Keratinocyte (primary cell): ENCODE data around the gene SFR1.

CAGE:
- cytosol, long polyA minus RNA, result no peak
- cytosol, long polyA plus RNA, result no peak
- long polyA plus RNA, result no peak
- nucleus, long polyA minus RNA, result no peak
- nucleus, long polyA plus RNA, result no peak
These were observed 115.9 kb downstream of the SH3PXD2A start for GRCh38 chr10:103739307-103740080.

GRCh38 chr10:103794132-103794894, 61.1 kb downstream of the SH3PXD2A start:
CAGE:
- cytosol, long polyA minus RNA, result no peak
- cytosol, long polyA plus RNA, result no peak
- long polyA plus RNA, result no peak
- nucleus, long polyA minus RNA, result no peak
- nucleus, long polyA plus RNA, result no peak

GRCh38 chr10:103856052-103856889, 895 bp upstream of the SH3PXD2A start:
CAGE:
- cytosol, long polyA minus RNA, result no peak
- cytosol, long polyA plus RNA, result no peak
- long polyA plus RNA, result no peak
- nucleus, long polyA minus RNA, result no peak
- nucleus, long polyA plus RNA, result no peak

DNA sequence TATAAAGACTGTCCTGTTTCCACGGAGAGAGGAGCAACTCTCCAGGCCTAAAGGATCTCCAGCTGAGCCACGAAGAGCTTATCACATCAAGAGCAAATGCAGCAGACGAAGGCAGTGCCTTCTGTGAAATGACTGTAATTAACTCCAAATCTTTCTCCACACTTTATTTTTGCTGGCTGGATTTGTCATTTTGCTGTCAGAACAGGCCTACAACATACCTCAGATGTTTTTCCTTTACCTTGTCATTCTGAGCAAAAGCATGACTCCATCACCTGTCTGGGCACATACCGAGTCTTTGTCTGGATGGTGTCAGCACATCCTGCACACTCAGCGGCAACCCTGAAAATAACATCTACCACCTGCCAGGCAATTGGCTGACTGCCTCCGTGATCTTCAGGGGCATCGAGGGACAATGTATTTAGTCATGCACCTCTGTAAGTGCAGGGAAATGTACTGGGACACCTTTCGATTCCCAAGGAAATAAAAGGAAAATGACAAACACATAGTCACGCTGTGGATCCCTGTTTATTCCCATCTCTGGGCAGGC, 26.3 kb upstream of the SH3PXD2A start:
CAGE:
- cytosol, long polyA minus RNA, result no peak
- cytosol, long polyA plus RNA, result no peak
- long polyA plus RNA, result no peak
- nucleus, long polyA minus RNA, result no peak
- nucleus, long polyA plus RNA, result no peak

CAGE:
- cytosol, long polyA minus RNA, result no peak
- cytosol, long polyA plus RNA, result no peak
- long polyA plus RNA, result no peak
- nucleus, long polyA minus RNA, result no peak
- nucleus, long polyA plus RNA, result no peak
These were observed 16.7 kb downstream of the STN1 start for GRCh38 chr10:103901355-103901698.

CAGE:
- cytosol, long polyA minus RNA, result no peak
- cytosol, long polyA plus RNA, result no peak
- long polyA plus RNA, result no peak
- nucleus, long polyA minus RNA, result no peak
- nucleus, long polyA plus RNA, result no peak
These were observed 9.1 kb downstream of the STN1 start for GRCh38 chr10:103908807-103909401.

DNA sequence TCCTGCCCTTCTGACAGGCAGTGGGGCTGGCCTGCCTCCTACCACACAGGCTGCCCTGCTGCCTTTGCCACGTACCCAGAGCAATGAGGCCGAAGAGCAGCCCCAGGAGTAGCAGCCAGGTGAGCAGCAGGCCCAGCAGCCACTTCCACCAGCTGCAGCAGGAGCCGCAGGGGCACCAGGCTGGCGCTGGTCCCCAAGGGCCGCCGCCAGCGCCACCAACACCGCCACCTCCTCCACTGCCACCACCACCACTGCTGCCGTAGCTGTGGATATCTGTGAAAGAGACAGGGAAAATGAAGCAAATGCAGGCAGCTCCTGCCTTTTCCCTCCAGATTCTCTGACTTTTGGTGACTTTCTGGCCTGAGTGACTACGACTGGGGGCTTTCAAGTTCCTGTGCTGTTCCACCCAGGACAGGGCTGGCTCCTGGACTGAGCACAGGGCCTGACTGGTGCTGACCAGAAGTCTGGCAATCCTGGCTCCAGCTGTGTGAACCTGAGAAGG, 28.7 kb downstream of the COL17A1 start:
CAGE:
- cytosol, long polyA minus RNA, result no peak
- cytosol, long polyA plus RNA, result no peak
- long polyA plus RNA, result no peak
- nucleus, long polyA minus RNA, result no peak
- nucleus, long polyA plus RNA, result no peak

GRCh38 chr10:104064269-104064701, 21.4 kb downstream of the COL17A1 start:
CAGE:
- cytosol, long polyA minus RNA, result no peak
- cytosol, long polyA plus RNA, result no peak
- long polyA plus RNA, result no peak
- nucleus, long polyA minus RNA, result start-site peak on the plus strand at chr10:104064446-104064483, 165 reads
- nucleus, long polyA plus RNA, result no peak

GRCh38 chr10:104121788-104122198, at the start of gene SFR1:
SFR1 (plus strand) TSS chr10:104122171.
CAGE:
- cytosol, long polyA minus RNA, result no peak
- cytosol, long polyA plus RNA, result no peak
- long polyA plus RNA, result start-site peak on the plus strand at chr10:104122093-104122177, 56 and 144 reads in 2 replicates
- nucleus, long polyA minus RNA, result no peak
- nucleus, long polyA plus RNA, result start-site peak on the plus strand at chr10:104122115-104122209, 31 and 47 reads in 2 replicates

DNA sequence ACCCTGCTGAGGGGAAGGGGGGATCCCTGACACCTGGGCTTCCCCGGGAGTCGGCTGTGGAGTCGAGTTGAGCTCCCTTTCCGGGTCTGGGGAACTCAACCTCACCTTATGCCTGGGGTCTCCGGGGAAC, 93 bp downstream of the SFR1 start:
CAGE:
- cytosol, long polyA minus RNA, result no peak
- cytosol, long polyA plus RNA, result no peak
- long polyA plus RNA, result no peak
- nucleus, long polyA minus RNA, result start-site peak on the plus strand centred at position 61 of the sequence, 196 bp wide, 5 reads
- nucleus, long polyA plus RNA, result no peak

DNA sequence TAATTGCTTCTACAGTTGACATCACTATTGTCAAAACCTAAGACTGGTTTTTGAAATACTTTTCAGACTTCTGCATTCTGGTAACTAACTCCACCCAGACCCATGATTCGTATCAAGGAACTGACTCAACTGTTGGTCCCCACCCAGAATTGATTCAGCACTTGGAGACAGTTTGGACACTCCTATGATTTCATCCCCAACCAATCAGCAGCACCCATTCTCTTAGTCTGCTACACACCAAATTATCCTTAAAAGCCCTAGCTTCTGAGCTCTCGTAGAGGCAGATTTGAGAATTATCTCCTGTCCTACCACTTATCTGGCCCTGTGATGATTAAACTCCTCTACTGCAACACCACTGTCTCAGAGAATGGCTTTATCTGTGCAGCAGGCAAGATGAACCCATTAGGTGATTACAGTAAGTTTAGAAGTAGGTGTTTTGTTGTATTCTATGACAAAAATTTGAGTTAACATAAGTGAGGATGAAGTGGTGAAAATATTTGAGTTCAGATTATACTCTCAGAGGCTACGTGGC, 7.7 kb upstream of the GSTO1 start:
CAGE:
- cytosol, long polyA minus RNA, result no peak
- cytosol, long polyA plus RNA, result no peak
- long polyA plus RNA, result no peak
- nucleus, long polyA minus RNA, result no peak
- nucleus, long polyA plus RNA, result no peak

CAGE:
- cytosol, long polyA minus RNA, result no peak
- cytosol, long polyA plus RNA, result no peak
- long polyA plus RNA, result no peak
- nucleus, long polyA minus RNA, result no peak
- nucleus, long polyA plus RNA, result no peak
These were observed 13.1 kb downstream of the ITPRIP start for GRCh38 chr10:104324951-104325829.

CAGE:
- cytosol, long polyA minus RNA, result no peak
- cytosol, long polyA plus RNA, result no peak
- long polyA plus RNA, result no peak
- nucleus, long polyA minus RNA, result no peak
- nucleus, long polyA plus RNA, result no peak
These were observed 5.0 kb downstream of the ITPRIP start for GRCh38 chr10:104333091-104333792.

DNA sequence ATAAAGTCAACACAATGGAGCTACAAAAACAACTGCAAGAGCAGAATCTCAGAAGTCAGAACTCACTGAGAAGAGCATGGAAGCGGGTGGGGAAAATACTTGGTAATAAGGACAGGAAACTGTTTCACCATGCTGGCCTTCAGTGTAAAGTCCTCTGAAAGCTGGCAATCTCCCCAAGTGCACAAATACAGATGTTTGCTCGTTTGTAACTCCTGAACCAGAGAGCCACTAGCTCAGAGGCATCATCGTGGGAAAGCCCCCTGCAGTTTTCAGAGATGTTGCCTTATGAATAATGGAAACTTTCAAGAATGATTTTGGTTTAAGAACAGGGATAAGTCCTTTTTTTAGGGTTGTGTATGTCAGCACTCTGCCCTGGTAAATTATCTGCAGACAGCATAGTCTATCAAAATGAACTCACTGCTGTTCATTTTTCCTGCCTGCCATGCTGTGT, 233.1 kb downstream of the SORCS1 start:
CAGE:
- cytosol, long polyA minus RNA, result no peak
- cytosol, long polyA plus RNA, result no peak
- long polyA plus RNA, result no peak
- nucleus, long polyA minus RNA, result no peak
- nucleus, long polyA plus RNA, result no peak

CAGE:
- cytosol, long polyA minus RNA, result no peak
- cytosol, long polyA plus RNA, result no peak
- long polyA plus RNA, result no peak
- nucleus, long polyA minus RNA, result no peak
- nucleus, long polyA plus RNA, result no peak
These were observed 108.4 kb downstream of the SORCS1 start for GRCh38 chr10:107056123-107056580.

DNA sequence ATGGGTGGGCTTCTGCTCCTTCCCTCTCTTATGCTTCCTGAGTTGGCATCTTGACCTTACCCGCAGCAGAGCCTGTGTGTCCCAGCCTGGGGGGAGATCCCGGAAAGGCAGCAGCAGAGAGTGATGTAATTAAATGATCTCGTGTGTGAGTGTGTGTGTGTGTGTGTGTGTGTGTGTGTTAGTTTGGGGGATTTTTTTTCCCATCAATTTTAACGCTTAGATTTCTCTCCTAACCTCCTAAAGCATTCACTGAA, 565 bp upstream of the SORCS1 start:
CAGE:
- cytosol, long polyA minus RNA, result no peak
- cytosol, long polyA plus RNA, result no peak
- long polyA plus RNA, result no peak
- nucleus, long polyA minus RNA, result no peak
- nucleus, long polyA plus RNA, result no peak

CAGE:
- cytosol, long polyA minus RNA, result no peak
- cytosol, long polyA plus RNA, result no peak
- long polyA plus RNA, result no peak
- nucleus, long polyA minus RNA, result no peak
- nucleus, long polyA plus RNA, result no peak
These were observed 380.5 kb upstream of the SORCS1 start for GRCh38 chr10:107545052-107545371.

GRCh38 chr10:107913564-107914311, 749.2 kb upstream of the SORCS1 start:
CAGE:
- cytosol, long polyA minus RNA, result no peak
- cytosol, long polyA plus RNA, result no peak
- long polyA plus RNA, result no peak
- nucleus, long polyA minus RNA, result no peak
- nucleus, long polyA plus RNA, result no peak

DNA sequence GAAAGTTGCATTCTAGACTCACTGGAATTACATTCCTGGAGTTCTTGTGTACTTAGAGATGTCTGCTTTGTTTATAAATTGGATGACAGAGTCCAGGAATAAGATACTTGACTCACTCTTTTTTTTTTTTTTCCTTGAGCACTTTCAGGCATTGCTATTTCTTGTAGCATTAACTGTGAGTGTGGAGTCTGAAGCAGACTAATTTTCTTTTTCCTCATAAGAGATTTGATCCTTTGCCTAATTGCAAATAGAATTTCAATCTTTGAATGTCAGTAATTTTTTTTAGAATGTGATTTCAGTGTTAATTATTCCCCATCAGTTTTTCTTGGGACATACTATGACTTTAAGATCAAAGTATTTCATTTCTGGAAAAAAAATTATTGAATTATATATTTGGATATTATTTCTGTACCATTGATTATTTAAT, 640.6 kb downstream of the XPNPEP1 start:
CAGE:
- cytosol, long polyA minus RNA, result no peak
- cytosol, long polyA plus RNA, result no peak
- long polyA plus RNA, result no peak
- nucleus, long polyA minus RNA, result no peak
- nucleus, long polyA plus RNA, result no peak

DNA sequence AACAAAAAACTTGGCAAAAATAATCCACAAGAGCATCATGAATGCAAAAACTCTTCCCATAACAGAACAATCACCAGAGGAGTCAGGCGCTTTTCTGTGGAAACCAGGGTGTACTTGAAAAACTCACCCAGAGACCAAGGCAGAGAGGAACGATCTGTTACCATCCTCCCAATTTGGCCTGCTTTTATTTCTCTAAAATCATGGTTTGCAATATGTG, 36.4 kb upstream of the XPNPEP1 start:
CAGE:
- cytosol, long polyA minus RNA, result no peak
- cytosol, long polyA plus RNA, result no peak
- long polyA plus RNA, result no peak
- nucleus, long polyA minus RNA, result no peak
- nucleus, long polyA plus RNA, result no peak